PC-3 (cell line): ENCODE data around the gene SLC5A7.

DNA sequence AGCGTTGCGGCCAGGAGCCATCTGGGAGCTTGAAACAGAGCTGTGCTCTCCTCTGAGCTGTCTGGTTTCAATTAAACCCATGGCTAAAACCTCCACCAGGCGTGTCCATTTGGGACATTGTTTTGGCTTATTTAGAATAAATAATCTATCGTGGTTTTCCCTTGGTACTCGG lies 58.5 kb downstream of the IL1RL2 start:
- RAMPAGE, long total RNA = no peak

DNA sequence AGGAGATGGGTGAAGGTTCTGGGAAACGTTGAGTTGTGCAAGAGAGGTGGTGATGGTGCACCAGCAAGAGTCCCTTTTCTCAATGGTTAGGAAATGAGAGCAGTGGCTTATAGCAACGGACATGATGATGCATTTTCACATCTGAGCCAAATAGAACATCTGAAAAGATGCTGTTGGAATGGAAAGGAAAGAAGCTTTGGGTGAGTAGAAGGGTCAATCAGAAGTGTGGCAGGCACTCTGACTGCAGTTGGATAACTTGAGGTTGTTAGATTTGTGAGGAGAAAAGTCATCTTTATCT lies 48.6 kb upstream of the IL1RL1 start:
- RAMPAGE, long total RNA = no peak

DNA sequence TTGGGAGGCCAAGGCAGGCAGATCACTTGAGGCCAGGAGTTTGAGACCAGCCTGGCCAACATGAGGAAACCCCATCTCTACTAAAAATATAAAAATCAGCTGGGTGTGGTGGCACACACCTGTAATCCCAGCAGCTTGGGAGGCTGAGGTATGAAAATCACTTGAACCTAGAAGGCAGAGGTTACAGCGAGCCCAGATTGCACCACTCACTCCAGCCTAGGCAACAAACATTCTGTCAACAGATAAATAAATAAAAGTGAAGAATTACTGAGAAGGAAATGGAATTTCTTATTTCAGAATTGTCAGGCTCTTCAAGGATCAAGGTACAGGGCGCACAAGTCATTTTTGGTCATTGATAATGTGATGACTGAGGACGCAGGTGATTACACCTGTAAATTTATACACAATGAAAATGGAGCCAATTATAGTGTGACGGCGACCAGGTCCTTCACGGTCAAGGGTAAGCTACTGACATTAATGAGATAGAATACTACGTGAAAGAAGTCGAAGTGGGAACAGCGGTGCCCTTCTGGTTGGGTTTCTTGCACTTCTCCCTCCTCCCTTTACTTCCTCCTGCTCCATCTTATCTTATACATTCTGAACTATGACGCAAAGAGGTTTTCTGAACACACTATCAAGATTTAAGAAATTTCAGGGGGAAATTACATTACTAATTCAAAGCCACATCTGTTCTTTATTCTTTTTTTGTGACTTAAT lies 15.1 kb upstream of the IL18R1 start:
- RAMPAGE, long total RNA = no peak

GRCh38 chr2:102622739-102623100 lies 3.4 kb downstream of the SLC9A2 start:
- RAMPAGE, long total RNA = no peak

GRCh38 chr2:105266782-105267600 lies 25.4 kb downstream of the GPR45 start:
- RAMPAGE, long total RNA = no peak

DNA sequence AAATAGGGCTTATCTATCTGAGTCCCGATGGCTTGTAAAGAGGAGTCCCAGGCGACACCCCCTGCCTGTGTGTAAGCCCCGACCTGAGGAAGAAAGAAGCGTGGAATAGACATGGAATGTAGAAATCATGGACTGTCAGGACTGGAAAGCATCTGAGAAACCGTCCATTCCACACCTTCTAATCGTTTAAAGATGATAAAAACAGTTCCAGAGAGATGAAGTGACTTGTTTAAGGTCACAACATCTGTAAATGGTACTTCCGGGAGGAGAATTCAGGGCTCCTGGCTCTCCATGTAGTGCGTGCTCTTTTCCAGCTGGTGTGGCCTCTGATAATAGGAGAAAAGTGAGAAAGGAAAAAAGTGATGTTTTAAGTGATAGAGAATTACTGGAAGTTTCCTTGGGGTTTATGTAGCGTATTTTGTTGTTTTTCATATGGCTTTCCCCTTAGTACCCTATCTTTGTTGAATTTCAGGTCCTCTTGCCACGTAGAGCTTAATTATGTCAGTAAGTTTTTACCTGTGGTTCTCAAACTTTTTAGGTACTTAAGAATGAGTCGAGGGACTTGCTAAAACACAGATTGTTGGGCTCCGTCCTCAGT lies 660 bp downstream of the C2orf49 start:
- RAMPAGE, long total RNA = no peak

DNA sequence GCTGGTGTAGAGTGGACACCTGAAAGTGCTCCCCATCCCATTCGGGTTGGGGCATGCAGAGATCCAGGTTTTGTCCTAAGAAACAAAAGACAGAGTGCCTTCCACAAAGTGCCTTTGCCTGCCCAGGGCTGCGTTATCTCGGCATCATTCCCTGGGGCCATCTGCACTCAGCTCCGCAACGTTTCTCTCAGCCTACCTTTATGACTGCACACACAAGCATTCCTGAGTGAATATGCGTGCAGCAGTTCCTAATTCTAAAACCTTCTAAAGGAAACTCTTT lies 20.4 kb downstream of the FHL2 start:
- RAMPAGE, long total RNA = no peak

DNA sequence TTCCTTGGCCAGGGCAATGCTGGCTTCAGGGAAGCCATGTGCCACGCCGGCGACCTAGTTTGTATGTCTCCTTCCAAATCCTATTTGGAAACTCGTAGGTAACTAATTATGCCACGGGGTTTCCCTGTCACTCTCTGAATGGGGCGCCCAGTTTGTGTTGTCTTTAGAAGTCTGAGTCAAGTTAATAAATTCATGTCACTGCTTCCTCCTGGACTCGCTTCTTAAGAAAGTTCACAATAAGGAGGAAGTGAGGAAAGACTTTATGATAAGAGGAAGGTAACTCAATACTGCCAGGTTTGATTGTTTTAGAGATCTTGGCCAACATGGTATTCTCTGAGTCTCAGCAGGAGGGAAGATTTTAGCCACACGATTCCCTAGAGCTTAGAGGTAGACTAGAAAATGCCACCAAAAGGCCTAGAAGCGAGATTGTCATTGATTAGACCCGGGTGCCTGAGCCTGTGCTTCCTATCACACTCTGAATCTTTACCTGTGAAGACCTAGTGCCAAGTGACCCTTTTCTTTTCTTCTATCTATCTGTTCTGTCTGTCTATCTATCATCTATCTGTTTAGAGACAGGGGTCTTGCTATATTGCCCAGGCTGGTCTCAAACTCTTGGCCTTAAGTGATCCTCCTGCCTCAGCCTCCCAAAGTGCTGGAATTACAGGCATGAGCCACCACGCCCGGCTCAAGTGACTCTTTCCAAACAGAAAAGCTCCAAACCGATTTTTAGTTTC lies 18.8 kb downstream of the FHL2 start:
- RAMPAGE, long total RNA = no peak

GRCh38 chr2:105397781-105398217 lies 1.1 kb downstream of the FHL2 start:
- RAMPAGE, long total RNA = no peak

DNA sequence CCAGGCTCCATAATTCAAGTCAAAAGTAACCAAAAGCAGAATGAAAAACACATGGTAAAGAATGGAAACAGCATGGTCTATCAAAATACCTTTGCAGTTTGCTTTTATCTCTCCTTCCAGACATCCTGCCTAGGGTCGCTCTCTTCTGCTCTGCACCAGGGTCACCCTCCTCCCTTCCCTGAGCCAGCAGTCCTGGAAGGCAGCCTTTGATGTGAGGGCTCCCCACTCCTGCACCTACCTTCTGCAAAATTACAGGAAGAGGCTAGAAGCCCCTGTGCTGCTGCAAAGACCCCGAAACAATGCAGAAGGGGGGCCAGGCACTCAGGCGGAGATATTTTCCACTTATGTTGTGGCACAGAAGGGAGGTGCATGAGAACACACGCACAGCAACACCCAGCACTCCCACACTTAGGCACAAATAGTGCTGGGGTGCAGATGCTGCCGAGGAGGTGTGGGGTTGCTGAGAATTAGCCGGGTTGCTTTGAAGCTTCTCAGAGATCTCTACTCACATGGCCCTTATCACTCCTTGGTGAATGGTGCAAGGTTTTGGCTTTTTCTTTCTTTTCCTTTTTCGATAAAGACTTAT lies 27.6 kb upstream of the FHL2 start:
- RAMPAGE, long total RNA = no peak

DNA sequence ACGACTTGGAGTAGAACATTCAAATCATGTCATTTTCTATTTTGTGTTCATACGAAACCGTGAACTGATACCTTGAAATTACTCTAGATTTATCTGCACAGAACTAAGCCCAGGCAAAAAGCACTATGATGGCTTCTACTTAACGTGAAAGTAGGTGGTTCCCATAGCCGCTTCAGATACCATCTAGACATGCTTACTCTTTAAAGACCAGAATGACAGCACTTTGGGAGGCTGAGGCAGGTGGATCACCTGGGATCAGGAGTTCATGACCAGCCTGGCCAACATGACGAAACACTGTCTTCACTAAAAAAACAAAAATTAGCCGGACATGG lies 36.5 kb upstream of the FHL2 start:
- RAMPAGE, long total RNA = no peak

DNA sequence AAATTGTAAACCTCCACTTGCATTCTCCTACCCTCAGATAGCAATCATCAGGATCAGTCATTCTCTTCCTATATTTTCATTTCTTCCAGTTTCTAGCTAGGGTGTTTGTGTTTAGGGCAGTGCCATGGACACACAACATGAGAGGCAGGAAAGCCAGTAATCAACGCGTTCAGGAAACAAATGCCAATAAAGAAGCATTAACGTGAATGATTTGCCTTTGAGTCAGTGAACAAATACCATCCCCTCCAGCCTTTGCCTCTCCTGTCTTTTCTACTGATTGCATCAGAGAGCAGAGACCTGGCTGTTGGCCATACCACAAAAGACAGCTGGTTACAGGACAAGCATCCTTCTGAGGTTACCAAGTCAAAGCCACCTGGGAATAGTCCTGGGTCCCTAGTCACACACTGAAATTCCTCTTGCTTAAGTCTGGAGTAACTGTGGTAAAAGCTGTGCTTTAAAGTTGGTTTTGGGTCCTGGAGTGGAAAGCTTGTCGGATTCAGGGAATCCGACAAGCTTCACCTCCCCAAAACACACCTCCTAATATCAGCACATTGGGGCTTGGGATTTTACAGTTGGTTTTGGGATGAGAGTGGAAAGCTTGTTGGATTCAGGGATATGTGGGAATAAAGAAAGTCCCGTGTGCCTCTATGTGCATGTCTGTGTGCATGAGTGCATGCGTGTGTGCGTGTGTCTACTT lies 56.9 kb upstream of the FHL2 start:
- RAMPAGE, long total RNA = no peak

- RAMPAGE, long total RNA = no peak
Observed at GRCh38 chr2:105498260-105498763, 99.5 kb upstream of the FHL2 start.

DNA sequence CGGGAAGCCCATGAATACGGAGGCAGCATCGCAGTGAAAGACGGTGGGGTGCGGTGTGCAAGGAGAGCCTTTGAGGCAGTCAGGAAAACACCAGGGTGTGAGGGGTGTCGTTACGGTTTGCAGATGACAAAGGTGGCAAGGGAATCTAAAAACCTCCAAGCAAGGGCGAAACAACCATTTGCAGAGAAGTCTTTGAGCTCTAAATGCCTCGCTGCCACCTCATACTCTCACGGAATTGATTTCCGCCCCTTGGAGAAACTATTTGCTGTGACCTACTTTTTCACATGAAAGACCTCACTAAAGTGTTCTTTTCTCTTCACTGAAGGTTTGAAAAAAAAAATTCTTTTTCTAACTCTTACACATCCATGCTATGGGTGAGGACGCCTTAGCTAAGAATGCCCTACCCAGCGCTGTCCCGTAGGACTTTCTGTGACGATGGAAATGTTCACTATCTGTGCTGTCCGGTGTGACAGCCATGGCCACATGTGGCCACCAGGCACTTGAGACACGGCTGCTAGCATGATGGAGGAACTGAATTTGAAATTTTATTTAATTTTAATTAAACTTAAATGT lies 169.4 kb upstream of the FHL2 start:
- RAMPAGE, long total RNA = no peak

DNA sequence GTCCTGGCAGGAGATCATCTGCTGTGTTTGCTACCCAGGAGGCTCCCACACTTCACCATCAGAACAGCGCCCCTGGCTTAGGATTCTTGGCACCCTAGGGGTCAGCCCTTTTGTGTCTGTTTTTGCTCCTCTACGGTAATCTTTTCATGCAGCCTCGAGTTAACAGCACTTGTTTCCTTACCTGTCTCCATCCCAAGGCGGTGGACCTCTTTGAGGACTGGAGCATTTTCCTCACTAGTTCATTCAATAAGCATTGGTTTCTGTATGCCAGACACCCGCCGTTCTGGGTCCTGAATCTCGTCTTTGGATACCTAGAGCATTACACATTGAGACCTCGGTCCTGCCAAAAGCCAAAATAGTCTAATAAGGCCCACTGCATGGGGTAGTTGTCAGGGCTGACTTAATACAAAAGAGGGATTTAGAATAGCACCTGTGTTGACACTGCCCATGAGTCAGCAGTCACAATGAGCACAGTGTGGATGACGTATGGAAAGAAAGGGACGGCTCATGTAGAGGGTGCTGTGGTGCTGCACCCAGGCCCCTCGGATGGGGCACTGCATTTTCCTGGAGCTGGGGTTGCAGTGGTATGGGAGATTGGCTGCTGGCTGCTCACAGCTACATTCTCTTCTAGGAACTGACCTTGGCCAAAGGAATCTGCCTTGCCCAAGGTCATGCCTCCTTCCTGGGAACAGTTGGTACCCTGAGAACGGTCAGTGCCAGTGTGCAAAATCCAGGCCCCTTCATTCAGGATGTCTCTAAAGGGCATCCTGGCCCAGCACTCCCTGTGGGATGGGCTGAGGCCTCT lies 127.0 kb upstream of the NCK2 start:
- RAMPAGE, long total RNA = no peak

- RAMPAGE, long total RNA = no peak
Observed at GRCh38 chr2:105775659-105776724, 31.3 kb downstream of the NCK2 start.

GRCh38 chr2:105873704-105874143 lies 129.0 kb downstream of the NCK2 start:
- RAMPAGE, long total RNA = no peak

DNA sequence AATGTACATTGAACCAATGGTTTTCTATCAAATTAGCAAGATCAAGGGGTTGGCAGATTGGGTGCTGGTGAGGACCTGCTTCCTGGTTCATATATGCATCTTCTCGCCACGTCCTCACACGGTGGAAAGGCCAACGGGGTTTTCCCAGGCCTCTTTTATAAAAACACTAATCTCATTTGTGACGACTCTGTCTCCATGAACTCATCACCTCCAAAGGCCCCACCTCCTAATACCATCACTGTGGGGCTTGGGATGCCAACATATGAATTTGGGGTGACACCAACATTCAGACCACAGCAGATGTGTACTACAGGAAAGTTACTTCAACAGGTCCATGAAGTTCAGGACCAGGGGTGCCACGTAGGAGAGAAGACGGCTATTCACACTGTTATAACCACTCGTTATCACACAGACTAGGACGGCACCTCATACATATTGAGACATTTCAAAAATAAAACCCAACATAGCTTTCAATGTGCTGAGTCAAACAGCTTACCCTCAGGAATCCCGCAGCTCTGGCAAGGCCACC lies 49.4 kb downstream of the UXS1 start:
- RAMPAGE, long total RNA = no peak

DNA sequence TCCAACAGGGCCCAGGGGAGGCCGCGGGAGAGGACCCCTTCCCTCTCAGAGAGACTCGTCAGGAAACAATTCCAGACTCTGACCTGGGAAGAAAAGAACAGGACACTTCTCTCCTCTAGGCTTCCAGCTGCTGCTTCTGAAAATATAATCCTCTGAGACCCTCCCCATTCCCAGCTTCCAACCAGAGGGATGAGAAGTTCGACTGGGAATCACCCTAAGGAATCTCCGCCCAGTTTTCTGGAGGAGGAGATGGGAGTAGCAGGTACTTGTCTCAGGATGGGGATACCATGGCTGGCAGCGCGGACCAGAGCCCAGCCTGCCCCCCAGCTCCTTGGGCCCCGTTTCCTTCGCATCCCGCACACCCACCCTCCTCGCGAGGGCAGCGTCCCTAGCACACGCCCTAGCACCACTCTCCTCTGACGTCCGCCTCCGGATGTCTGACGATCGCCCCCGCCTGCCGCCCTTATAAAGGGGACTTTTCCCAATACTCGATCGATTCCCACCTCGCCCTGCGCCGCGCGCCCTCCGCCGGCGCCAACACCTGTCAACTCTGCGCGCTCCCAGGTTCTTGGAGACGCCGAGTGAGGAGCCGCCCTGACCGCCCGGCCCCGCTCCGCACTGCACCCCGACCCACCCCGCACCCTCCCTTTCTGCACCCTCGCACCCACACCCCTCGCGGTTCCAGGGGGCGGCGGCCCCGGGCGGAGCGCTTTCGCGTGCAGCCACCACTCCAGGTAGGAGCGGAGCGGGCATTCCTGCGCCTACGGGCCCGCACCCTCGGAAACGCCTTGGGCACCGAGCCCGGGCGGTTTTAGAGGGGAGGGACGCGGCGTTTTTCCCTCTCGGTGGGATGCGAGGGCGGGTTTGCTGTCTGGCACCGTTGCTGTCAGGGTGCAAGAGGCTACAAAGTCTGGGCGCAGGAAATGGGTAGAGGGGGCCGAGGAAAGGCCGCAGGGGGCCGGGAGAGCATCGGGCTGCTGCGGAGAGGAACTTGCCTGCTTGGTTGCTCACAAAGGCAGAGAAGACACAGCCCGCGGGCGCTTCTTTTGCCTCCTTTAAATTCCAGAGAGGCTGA lies at the start of gene SLC5A7:
Gene SLC5A7 (plus strand): TSS at position 495 of the 1,075 bp plus-strand sequence.
- RAMPAGE, long total RNA = no peak

DNA sequence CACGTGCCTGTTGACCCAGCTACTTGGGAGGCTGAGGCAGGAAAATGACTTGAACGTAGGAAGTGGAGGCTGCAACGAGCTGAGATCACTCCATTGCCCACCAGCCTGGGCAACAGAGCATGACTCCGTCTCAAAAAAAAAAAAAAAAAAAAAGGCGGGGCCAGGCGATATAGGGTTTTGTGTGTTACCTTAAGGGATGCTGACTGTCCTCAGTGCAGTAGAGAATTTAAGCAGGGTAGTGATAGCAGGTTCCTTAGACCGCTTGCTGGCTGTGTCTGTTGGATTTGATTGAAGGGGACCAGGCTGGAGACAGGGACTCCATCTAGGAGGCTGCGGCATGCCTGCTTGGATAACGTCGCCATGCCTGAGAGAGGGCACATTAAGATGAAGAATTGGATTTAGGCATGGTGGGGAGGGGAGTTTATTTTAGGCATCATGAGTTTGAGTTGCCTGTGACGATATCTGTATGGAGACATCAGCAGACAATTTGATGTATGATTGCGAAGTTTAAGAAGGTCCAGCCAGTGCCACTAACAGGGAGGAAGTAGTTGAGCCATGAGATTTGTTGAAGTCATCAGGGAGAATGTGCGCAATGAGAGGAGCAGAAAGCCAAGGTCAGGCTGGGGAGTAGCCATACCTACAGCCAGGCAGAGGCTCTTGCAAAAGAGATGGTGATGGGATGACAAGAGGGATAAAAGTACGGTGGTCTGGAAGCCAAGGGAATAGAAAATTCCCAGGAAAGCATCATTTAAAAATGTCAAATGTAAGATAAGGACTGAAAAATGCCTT lies 50.9 kb downstream of the LIMS1 start:
- RAMPAGE, long total RNA = no peak